M059J (cell line): ENCODE measurements around the gene OAS2.

GRCh38 chr12:111705578-111705939 is 19.7 kb downstream of the ACAD10 start:
- RAMPAGE, long total RNA, result no peak

GRCh38 chr12:111754692-111755033 is 12.1 kb upstream of the ALDH2 start:
- RAMPAGE, long total RNA, result no peak

GRCh38 chr12:111767744-111768067 is 973 bp downstream of the ALDH2 start:
- RAMPAGE, long total RNA, result no peak

DNA sequence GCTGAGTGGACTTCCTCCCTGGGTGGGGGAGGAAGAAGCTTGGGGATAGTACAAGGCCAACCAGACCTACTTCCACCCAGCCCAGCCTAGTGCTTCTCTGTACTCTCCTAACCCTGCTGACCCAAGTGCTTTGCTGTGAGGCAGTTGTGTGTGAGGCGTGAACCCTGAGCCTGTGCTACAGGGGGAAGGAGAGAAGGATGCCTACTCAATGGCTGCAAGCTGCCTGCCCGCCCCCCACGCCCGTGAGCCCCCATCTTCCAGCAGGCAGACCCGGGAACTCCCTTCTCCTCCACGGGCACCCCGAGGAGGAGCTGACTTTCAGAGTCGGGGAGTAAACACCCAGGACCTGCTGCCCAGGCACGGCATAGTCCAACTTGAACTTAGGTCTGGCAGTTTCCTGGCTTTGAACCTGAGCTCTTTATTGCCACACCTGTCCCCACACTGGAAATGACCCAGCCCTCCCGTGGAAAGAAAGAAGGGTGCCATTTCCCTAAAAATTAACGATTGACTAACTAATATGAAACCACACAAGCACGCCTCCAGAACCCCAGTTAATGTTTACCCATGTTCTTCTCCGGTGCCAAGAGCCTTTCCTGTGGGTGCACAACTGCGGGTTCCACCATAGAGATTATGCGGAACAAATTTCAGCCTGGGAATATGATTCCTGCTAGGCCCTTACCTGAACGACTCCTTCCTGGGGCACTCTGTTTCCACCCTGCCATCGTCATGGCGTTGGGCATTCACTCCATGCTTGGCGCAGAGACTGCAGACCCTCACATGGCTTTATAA is 10.8 kb downstream of the ALDH2 start:
- RAMPAGE, long total RNA, result no peak

- RAMPAGE, long total RNA, result no peak
Observed at GRCh38 chr12:111791137-111791615, 24.4 kb downstream of the ALDH2 start.

DNA sequence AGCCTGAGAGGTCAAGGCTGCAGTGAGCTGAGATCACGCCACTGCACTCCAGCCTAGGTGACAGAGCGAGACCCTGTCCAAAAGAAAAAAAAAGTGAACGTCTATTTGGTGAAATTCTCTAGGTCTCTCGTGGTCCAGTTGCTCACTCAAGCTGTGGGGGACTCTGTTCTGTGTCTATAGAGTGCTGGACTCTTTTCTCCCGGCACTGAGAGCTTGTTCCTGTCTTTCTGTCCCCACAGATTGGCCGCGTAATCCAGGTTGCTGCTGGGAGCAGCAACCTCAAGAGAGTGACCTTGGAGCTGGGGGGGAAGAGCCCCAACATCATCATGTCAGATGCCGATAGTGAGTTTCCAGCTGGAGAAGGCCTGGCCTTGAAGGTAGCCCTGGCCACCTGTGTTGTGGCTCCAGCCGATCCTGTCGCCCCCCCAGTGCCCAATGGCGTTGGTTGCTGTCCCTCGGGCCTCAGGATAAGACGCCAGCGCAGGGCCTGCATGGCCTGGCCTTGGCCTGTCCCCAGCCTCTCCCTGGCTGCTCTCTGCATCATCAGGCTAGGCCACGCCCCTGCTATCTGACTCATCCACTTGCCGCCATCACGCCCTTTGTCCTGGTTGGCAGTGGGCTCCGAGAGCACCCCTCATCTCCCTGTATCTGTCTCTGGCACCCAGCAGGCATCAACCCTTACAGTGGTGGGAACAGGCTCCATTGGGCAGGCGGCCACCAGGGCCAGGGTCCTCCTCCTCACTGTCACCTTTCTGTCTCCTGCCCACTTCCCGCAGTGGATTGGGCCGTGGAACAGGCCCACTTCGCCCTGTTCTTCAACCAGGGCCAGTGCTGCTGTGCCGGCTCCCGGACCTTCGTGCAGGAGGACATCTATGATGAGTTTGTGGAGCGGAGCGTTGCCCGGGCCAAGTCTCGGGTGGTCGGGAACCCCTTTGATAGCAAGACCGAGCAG is 25.4 kb downstream of the ALDH2 start:
- RAMPAGE, long total RNA, result no peak

DNA sequence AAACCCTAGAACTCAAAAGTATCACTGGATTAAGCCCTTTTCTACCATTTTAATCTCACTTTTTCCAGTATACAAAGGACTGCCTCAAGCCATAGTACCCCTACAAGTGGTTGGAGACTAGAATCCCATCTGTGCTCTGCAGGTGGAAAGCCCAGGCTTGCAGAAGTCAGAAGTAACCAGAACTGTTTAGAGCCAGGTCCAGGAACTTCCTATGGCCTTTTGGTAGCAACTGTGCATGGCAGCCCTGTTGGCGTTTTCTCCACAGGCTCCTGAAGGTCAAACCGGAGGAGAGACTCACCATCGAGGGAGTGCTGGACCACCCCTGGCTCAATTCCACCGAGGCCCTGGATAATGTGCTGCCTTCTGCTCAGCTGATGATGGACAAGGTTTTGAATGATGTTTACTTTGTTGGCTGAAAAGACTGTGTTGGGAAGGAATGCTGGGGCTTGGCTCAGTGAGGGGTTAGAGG is 43.7 kb downstream of the MAPKAPK5 start:
- RAMPAGE, long total RNA, result no peak

GRCh38 chr12:112231362-112231943 is 106.1 kb downstream of the TRAFD1 start:
- RAMPAGE, long total RNA, result no peak

- RAMPAGE, long total RNA, result no peak
Observed at GRCh38 chr12:112282754-112283514, 99.3 kb downstream of the HECTD4 start.

DNA sequence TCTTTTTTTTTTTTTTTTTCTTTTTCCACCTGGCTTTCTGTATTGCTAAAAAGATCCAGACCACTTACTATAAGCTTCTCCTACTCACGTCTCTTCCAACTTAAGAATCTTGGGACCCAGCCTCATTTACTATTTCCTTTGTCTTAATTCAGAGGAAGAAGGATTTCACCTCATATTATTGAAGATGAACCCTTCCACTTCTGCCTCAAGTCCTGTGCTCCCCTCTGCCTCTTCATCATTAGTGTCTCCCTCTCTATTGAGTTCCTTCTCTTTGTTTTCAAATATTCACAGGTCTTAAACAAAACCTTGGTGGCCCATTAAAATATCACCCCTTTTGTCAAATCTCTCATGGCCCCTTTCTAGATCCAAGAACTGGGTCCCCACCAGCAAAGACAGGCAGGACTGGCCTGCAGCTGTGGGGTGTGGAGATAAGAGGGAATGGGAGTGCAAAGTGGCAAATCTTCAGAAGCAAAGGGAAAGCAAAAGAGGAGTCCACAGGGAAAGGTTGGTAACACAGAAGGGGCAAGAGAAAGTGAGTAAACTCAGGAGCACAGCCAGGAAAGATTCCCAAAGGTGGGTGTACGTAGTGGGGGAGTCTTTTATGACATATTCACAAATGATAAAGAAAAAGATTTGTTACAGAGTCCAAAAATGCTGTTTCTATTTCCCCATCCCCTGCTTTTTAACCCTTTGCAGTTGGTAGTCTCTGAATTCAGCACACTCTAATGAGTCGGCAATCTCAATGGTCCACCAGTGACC is 98.1 kb downstream of the HECTD4 start:
- RAMPAGE, long total RNA, result no peak

DNA sequence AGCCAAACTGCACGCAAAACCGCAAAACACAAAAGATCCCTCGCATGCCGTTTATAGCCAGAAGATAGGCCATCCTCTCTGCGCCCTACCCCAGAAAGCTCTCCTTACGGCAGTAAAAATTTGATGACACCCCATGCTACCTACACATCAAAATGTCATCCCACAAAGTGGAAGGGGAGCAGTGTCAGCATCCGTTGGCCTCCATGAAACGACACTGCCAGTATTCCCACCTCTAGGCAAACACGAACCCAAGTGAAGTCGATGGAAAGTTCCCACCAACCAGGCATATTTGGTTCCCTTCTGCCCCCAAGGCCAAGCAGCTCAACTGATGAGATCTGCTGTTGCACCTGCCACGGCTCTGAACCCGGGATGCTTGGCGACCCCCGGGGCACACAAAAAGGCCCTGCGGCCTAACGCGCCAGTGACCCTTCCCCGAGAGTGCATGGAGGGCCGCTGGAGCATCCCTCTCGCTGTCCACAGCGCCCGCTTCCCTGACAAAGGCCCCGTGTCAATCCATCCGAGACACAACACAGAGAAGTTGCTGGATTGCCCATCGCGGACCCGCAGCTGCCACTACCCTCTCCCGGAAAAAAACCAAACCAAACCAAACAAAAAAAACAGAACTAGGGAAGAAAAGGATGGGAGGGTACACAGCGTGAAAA is 1.2 kb downstream of the HECTD4 start:
- RAMPAGE, long total RNA, result no peak

- RAMPAGE, long total RNA, result no peak
Observed at GRCh38 chr12:112420669-112421276, 2.0 kb downstream of the PTPN11 start.

DNA sequence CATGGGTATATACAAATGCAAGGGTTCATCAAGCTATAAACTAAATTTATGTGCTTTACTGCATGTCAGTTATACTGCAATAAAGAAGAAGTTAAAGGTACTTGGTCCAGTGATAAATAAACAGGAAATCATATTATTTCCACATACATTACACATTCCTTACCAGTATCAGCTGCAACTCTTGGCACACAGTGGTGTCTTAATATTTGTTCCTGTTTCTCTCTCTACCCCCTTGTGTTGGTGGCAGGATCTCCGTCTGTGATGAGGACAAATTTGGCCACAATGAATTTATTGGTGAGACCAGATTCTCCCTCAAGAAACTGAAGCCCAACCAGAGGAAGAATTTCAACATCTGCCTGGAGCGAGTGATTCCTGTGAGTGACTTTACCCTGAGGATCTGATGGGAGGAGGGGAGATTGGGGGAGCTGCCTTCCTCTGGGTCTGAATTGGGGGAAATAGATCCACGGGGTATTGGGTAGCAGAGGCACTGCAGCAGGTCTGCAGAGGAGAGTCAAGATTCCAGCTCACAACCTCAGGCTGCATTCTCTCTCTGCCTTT is 19.1 kb upstream of the OAS1 start:
- RAMPAGE, long total RNA, result no peak

- RAMPAGE, long total RNA, result no peak
Observed at GRCh38 chr12:112905463-112906180, 1.1 kb upstream of the OAS1 start.

DNA sequence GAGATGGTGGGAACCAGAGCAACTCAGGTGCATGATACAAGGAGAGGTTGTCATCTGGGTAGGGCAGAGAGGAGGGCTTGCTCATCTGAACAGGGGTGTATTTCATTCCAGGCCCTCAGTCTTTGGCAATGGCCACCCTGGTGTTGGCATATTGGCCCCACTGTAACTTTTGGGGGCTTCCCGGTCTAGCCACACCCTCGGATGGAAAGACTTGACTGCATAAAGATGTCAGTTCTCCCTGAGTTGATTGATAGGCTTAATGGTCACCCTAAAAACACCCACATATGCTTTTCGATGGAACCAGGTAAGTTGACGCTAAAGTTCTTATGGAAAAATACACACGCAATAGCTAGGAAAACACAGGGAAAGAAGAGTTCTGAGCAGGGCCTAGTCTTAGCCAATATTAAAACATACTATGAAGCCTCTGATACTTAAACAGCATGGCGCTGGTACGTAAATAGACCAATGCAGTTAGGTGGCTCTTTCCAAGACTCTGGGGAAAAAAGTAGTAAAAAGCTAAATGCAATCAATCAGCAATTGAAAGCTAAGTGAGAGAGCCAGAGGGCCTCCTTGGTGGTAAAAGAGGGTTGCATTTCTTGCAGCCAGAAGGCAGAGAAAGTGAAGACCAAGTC is 6.0 kb upstream of the OAS2 start:
- RAMPAGE, long total RNA, result no peak

- RAMPAGE, long total RNA, result no peak
Observed at GRCh38 chr12:112977814-112978945, at the start of gene OAS2. Gene OAS2, plus strand, starts transcription at chr12:112978519.

DNA sequence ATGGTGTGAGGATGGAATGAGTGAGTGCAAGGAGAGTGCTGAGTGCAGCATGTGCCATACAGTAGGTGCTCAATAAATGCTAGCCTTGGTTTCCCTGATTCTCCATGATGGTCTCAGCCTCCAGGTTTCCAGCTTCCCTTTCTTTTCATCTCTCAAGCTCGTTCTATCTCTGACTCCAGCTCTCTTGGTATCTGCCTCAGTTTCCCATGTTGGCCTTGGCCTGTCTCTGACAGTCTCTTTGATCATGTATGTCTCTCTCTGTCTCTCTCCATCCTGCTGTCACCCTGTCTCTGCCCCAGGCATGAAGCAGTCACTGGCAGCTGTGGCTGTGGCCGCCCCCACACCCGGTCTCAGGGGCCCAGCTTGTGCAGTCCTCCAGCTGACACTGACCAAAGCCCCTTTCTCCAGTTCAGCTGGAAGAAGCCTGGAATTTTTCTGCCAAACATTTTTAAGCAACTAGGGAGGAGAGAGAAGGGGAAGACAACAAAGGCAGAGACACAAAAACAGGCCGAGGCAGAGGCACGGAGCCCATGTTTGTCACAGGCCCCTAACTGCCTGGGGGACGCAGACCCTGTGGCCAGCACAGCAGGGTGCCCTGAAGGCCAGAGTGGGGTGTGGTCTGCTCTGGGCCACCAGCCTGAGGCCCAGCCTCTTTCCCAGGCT is 14.5 kb downstream of the DTX1 start:
- RAMPAGE, long total RNA, result no peak

DNA sequence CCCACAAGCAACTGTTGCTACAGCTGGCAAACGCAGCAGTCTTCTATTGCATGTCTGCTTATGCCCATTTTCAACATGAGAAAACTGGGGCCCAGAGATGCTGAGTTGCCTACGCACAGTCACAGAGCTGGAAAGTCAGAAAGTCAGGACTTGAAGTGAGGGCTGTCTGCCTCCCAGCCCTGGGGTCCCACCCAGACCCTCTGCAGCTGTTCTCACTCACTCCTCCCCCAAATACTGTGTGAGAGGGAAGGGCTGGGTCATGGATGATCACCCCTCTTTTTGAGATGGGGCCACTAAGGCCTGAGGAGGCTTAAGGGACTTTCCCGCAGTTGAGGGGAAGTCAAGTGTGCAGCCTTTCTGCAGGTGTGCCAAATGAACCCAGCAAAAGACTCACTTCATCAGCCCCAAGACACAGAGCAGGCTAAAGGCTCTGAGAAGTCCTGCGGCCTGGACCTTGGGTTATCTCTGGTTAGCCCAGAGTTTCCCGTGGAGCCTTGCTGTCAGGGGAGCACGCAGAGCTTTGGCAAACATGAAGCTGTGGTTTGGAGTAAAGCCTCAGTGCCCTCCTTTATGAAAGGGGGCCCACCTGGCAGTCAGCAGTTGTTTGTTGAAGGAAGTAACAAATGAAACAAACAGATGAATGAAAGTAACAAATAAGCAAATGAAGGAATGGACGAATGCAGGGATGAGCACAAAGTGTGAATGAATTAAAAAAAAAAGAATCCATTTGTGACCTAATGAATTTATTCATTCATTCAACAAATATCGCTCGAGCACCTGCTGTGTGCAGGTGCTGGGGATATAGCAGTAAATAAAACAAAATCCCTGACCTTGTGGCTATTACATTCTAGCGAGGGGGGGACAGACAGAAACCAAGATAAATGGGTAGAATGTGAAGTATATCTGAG is 18.8 kb downstream of the DTX1 start:
- RAMPAGE, long total RNA, result no peak

DNA sequence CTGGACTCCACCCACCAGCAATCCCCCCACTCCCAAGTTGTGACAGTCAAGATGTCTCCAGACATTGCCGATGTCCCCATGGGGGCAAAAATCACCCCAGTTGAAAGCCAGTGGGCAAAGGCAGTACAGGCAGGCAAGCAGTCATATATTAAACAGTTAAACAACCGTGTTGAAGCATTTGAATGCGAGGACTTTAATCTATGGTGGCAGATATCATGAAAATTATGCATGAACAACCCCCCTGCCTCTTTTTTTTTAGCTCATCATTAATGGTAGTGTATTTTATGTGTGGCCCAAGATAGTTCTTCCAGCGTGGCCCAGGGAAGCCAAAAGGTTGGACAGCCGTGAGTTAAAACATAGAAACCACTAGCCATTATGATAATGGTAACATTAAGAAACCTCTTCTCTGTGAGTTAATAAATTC is 1.2 kb downstream of the TPCN1 start:
- RAMPAGE, long total RNA, result no peak

- RAMPAGE, long total RNA, result no peak
Observed at GRCh38 chr12:113223935-113224415, 2.7 kb downstream of the TPCN1 start.